Iris pigment epithelial cell (primary cell): ENCODE measurements around a stretch of chr13.

DNA sequence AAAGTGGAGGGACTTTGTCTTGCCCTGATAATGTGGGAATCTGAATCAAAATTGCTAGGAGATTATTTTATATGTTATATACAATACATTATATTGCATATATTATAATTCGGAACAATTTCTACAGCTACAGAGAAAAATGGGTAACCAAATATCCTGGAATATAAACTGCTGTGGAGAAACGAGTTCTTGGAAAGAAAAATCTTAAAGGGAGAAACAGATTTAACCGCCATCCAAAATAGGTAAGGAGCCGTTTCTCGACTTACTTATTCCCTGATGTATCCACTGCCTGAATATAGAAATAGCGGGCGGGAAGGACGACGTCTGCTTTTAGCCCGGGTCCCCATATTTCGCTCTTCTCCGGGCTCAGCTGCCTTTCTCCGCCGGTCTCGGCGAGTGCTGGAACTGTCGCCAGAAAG is 544 bp downstream of the POGLUT2 start:
- RRBS, result no CpG with 5 or more reads among the region's 17 CpGs

GRCh38 chr13:102798642-102798850 is 230 bp downstream of the POGLUT2 start:
- RRBS, result 2% methylated on average over 13 of the region's 19 CpGs

- RRBS, result no CpG with 5 or more reads among the region's 3 CpGs
These were observed 62.4 kb downstream of the ERCC5 start for GRCh38 chr13:102908120-102908647.

DNA sequence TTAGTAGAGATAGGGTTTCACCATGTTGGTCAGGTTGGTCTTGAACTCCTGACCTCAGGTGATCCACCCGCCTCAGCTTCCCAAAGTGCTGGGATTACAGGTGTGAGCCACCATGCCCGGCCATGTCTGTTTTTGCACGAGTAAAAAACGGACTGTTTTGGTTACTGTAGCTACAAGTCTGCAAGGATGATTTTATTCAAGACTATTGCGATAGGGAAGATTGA is 103.9 kb upstream of the SLC10A2 start:
- RRBS, result no CpG with 5 or more reads among the region's 5 CpGs

GRCh38 chr13:103822142-103822591 is 756.0 kb upstream of the SLC10A2 start:
- RRBS, result no CpG with 5 or more reads among the region's 4 CpGs

DNA sequence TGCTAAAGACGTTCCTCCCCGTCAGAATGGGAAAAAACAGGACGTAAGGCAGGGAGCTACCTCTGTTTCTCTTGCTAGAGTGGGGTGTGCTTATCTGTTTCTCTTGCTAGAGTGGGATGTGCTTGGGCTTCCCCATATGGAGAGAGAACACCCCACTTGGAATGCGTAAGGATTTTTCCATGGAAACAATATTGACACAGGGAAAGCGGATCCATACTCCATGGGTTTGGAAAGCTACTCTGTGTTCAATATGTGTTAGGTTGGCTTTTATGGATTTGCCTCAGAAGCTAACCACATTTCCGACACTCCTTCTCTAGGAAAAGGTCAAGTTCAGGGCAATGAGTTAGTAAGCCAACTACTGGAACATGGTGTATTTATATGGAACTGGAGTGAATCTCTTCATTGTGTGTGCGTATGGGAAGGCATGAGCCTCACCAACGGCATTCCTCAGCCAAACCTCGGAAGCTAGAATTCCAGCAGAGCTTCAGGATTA is 948.9 kb upstream of the SLC10A2 start:
- RRBS, result no CpG with 5 or more reads among the region's 9 CpGs

- RRBS, result no CpG with 5 or more reads among the region's 3 CpGs
These were observed 481.5 kb upstream of the DAOA start for GRCh38 chr13:104984124-104984953.

DNA sequence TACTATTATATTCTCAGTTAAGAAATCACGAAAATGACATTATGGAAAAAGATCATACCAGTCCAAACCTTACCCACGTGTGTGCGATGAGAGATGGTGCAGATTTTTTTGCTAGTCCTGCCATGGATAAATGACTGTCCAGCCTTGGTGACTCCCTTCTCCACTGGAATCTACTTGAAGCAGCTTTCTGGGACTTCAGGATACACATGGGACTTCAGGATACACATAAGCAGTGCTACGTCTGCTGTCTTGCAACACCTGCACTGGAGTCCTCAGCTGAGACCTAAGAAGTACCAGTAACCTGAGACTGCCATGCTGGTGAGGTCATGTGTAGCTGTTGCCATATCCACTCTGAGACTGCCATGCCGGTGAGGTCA is 131.6 kb downstream of the DAOA start:
- RRBS, result no CpG with 5 or more reads among the region's 5 CpGs

DNA sequence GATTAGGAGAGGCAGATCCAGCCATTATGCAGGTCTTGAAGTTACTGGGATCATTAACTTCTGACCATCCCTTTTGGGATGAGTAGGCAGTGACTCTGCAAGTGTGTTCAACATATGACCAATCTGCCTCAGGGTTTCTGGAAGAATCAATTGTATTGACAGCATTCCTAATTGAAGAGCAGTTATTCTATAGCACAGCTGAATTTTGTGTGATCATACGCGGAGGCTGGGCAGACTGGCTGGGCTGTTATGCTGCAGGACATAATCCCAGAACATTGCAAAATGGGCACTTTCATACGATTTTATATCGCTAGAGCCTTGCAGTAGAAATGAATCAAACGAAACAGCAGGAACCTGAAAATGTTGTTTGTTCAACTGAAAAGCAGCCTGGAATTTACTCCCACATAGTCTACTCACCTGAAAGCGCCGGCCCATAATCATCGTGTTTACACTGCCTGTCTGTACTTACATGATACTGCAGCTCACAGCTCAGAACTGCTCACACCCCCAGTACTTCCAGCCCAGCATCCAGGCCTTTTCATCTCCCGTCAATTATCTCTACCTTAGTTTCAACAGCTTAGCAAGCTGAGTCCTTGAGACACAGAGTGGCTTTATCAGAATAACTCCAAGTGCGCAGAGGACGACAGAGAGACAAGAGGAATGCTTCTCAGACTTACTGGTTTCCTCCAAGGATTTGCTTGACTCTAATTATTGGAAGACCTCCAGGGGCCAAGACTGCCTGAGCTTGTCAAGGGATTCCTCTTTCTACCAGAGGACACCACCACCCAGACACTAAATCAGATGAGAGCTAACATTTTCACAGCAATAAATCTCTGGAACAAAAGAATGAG is 513.6 kb downstream of the DAOA start:
- RRBS, result no CpG with 5 or more reads among the region's 11 CpGs

DNA sequence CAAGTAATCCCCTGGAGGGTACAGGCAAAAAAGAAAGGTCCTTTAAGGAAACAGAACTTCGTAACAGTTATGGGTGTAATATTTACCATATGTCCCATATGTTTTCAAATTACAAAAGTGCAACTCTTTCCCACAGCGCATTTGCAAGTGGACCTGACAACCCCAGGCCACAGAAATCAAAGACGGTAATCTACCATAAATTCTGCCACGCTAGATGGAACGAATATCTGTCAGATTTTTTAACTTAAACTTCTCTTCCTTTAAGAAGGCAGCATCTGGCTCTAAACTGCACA is 436.0 kb downstream of the EFNB2 start:
- RRBS, result no CpG with 5 or more reads among the region's 5 CpGs

GRCh38 chr13:106514723-106515731 is 20.4 kb downstream of the EFNB2 start:
- RRBS, result no CpG with 5 or more reads among the region's 17 CpGs

DNA sequence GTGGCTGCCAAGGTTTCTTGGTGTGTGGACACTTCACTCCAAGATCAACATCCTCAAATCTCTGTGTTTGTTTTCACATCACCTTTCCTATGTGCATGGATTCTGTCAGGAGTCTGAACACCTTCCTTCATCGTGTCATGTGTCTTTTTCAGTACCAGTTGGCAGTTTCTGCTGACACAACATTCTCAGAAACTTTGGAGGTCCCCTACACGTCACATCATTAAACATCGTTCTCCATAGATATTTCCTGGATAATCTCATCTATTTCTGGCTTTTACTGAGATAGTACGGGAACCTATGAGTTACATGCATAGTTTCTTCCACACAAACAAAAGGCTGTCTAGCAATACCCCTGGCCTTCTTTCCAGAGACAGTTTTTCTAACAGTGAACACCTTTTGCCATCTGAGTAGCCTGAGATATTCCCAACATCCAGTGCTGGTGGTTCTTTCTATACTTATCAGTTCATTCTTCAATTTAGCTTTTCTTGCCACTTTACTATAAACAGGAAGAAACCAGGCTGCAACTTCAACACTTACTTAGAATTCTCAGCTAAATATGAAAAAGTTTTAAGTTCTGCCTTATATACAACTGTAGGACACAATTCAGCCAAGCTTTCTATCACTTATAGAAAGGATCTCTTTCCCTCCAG is 15.4 kb upstream of the EFNB2 start:
- RRBS, result no CpG with 5 or more reads among the region's 4 CpGs

- RRBS, result no CpG with 5 or more reads among the region's 1 CpG
These were observed 382 bp upstream of the ARGLU1 start for GRCh38 chr13:106568413-106568625.

GRCh38 chr13:107450824-107451516 is 416.3 kb downstream of the NALF1 start:
- RRBS, result no CpG with 5 or more reads among the region's 14 CpGs

GRCh38 chr13:107581036-107581329 is 286.3 kb downstream of the NALF1 start:
- RRBS, result no CpG with 5 or more reads among the region's 5 CpGs

GRCh38 chr13:107724165-107724727 is 143.1 kb downstream of the NALF1 start:
- RRBS, result no CpG with 5 or more reads among the region's 5 CpGs

- RRBS, result no CpG with 5 or more reads among the region's 3 CpGs
These were observed 59.3 kb upstream of the NALF1 start for GRCh38 chr13:107926649-107927032.

GRCh38 chr13:109274092-109274570 is 512.3 kb downstream of the IRS2 start:
- RRBS, result no CpG with 5 or more reads among the region's 2 CpGs

- RRBS, result no CpG with 5 or more reads among the region's 3 CpGs
These were observed 142.3 kb downstream of the IRS2 start for GRCh38 chr13:109644065-109644573.

GRCh38 chr13:109657345-109657747 is 129.0 kb downstream of the IRS2 start:
- RRBS, result no CpG with 5 or more reads among the region's 6 CpGs